SP-49 (cell line): ENCODE measurements around a stretch of chr3.

GRCh38 chr3:23804167-23804686, 1.5 kb upstream of the UBE2E1 start:
- PRO-cap: no peak

GRCh38 chr3:23818420-23818967, 12.7 kb downstream of the UBE2E1 start:
- PRO-cap: no peak

DNA sequence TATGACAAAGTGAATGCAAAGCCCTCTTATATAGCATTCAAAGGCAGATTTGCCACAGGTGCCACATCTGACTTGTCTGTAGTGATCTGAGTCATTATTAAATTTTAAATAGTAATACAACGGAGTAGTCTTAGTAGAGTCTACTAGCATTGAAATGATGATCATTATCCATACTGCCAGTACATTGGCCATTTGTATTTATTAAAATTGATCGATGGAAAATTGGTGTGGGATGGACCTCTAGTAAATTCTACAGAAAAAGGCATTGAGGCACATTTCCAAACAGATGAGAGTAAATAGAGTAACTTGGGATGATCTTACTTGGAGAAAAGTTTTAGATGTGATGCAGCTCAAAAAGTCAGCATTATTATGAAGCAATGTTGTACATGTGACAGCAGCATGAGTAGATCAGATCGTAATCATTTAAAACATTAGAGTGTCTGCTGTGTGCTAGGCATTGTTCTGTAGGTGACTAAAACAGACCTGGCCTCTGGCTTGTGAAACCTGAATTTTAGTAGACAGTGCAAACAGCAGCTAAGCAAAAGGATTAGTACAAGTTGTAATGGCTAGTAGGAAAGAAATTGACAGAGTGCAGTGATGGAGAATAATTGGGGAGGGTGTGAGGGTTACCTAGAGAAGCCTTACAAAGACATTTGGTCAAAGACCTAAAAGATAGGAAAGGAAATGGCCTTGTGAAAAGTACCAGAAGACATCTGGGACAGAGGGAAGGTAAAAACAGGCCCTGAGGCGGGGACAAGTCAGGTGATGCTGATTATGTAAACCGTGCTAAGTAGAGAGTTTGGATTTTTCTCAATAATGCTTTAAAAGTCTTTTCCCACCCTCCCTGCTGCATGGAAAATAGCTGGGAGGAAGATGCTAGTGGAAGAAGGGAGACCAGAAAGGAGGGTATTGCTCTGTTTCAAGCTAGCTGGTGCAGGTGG, 15.2 kb downstream of the UBE2E1 start:
- PRO-cap: no peak

DNA sequence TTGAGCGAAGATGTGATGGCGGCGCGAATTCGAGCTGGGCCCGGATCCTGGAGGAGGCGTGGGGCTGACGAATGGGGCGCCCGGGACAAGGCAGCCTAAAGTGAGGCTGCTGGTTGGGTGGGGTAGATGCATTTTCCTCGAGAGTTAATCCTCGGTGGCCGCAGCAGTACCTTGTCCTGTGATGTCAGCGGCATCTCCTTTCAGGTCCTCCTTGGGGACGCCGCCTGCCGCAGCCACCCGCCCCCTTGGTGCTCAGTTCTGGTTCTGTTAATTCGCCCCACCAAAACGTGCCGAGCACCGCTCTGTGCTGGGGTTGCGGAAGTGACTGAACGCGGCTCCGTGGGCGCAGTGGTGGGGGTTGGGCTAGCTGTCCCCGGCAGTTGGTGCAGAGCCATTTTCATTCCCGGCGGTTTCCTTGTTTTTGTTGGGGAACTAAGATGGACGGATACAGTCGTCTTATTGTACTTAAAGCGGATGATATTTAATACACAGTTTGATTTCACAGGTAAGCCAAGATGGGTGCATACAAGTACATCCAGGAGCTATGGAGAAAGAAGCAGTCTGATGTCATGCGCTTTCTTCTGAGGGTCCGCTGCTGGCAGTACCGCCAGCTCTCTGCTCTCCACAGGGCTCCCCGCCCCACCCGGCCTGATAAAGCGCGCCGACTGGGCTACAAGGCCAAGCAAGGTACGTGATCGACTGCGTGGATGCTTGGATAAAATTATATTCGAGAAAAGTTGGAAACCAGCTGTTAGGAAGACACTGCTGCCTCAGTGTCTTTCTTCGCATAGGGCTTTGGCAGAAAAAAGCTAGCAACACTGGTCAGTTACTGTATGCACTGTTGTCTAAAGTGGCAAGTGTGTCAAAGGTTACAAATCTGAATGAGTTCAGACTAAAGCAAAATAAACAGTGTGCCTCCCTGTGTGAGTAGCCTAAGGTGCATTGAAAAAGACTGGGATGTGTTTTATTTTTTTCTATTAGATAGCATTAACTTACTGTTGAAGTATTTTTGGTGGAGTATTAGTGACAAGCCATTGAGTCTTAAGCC, 737 bp downstream of the RPL15 start:
- PRO-cap: unidirectional peak, minus-strand start at position 269 of the sequence

- PRO-cap: no peak
These were observed 1.0 kb upstream of the NR1D2 start for GRCh38 chr3:23943880-23944660.

GRCh38 chr3:24520962-24521277, 26.3 kb upstream of the THRB start:
- PRO-cap: no peak

- PRO-cap: no peak
These were observed 5.7 kb downstream of the RARB start for GRCh38 chr3:25433649-25434255.

DNA sequence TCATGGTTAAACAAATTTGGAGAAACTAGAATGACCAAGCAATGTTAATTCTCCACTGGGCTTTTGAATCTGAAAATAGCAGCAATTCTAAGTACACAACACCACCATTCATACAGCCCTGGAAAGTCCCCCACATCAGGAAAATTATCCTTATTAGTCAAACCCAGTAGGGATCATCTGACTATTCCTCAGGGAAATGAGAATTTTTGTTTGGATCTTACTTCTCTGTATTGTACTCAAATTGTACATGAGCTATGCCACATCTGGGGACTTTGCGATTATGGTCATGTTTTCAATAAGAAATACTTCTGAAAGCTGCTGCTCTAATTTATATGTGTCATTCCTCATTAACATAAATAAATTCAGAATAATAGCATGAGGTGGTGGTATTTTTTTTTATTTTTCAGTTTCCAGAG, 46.0 kb downstream of the RARB start:
- PRO-cap: no peak

- PRO-cap: bidirectional peak, plus-strand start at chr3:25665128, minus-strand start at chr3:25664884
These were observed 484 bp upstream of the TOP2B start for GRCh38 chr3:25665002-25665779.

- PRO-cap: no peak
These were observed 39.8 kb downstream of the NGLY1 start for GRCh38 chr3:25743259-25744070.

GRCh38 chr3:25783532-25784641, 644 bp upstream of the NGLY1 start:
- PRO-cap: bidirectional peak, plus-strand start at chr3:25783624, minus-strand start at chr3:25783443

DNA sequence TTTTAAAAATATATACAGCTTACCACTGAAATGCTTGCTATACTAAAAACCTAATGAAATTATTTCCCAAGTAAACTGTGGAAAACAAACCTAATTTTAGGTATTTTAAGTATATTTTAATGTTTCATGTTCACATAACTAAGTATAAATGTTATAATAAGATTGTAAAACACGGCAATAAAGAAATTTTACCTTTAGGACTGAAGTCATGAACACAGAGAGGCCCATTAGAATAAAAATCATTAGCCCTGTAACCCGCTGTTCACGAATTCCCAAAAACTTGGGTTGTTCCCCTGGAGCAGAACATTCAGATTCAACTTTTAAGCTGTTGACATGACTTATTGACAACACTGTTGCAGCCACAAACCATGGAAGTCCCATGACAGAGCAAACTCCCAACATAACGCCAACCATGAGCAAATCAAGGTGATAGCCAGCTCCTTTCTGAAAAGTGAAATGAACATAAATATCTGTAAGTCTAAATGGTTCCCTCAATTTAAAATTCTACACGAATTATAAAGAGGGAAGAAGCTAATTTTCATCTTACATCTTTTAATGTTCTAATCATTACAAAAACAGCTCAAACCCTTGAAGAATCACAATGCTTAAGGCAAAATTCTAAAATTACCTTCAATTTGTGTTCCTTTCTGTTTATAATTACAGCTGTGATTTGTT, 25.3 kb upstream of the NEK10 start:
- PRO-cap: no peak

DNA sequence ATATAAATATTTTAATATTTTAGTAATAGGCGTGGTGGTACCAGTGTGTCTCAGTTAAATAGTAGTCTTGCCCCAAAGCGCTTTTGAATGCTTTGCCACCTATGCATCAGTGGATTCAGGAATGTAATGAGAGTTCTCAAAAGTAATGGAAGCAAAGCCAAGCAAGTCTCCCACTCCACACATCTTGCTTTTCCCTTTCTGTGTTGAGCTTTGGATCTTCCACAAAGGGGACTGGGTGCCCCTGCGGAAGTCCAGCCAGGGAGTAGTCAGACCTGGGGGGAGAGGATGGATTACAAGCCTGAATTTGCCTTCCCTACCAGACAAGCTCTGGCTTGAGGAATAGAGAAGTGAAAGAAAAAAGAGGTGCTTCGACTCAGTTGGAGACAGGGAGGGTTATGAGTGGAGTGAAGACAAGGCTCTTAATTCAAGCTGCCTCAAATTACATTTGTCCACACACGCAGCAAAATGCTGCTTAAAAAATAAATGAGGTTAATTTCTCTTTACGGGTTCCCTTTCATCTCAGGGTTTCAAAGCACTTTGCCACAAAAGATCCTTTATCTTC, 48.9 kb upstream of the SLC4A7 start:
- PRO-cap: no peak

DNA sequence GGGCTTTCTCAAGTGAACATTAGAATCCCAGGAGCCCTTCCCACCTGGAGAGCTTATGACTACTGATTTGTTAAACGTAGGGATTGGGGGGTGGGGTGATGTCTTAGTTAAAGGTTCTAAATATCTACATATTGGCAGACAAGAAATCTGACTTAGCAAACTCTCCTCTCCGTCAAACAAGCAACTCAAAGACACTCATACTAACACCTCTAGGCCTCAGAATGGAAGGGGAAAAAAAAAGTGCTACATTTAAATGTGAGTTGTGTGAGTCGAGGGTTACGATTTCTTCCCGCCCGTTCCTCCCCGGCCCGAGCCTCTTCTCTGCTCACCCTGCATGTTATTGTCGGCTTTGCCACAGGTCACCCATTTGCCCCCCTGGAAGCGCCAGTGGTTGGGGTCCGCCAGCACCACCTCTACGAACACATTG, 2.3 kb downstream of the EOMES start:
- PRO-cap: no peak

DNA sequence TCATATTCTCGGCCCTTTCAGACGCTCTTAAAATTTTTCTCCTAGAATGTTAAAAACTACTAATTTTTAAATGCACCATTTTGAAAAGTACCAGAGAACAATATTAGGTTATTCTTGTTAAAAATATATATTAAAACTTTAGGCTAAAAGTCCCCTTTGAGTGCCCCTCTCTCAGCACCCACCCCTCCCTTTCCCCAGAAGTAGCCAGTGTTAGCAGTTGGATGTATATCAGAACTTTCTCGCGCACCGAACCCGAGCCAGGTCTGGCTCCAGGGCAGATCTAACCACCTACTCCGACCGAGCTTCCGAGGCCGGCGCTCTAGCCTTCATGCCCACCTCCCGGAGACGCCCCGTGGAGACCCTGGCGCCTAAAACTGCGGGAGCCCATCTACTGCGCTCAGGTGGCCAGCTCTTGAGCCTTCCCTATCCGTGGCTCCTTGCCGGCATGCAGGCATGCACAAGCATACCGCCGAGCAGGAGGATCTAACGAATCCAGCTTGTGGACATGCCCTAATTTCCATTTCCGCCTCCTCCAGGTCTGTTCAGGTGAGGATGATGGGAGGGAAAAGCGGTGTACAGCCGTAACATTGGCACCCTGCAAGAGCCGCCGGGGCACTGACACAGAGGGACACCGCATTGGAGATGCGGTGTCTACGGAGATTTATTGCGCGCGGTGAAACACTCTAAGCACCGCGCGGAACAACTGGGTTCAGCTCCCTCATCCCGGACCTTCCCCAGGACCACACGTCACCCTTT, 1.3 kb downstream of the EOMES start:
- PRO-cap: no peak

- PRO-cap: no peak
These were observed 36.2 kb downstream of the CMC1 start for GRCh38 chr3:28277289-28278344.

- PRO-cap: no peak
These were observed 397.3 kb upstream of the AZI2 start for GRCh38 chr3:28745813-28746401.

DNA sequence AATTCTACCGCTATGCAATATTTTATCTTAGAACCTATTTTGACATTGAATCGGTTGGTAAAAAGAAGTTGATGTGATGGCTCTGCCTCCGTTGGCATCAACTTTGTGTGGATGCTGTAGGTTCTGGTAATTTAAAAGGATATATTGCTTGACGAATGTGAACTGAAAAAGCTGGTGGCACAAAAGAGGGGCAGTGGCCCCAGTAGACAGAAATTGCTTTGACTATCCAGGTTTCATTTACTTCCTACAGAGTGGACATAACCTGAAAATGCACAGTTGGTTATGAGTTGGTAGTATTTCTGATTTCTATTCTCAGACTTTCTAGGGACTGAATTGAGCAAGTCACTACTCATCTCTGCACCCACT, 414.3 kb upstream of the RBMS3 start:
- PRO-cap: no peak

GRCh38 chr3:30354189-30354563, 252.2 kb upstream of the TGFBR2 start:
- PRO-cap: no peak

GRCh38 chr3:30440704-30441374, 165.6 kb upstream of the TGFBR2 start:
- PRO-cap: no peak